Epithelial cell of proximal tubule (primary cell): ENCODE data around the genes VPS33B, SV2B and CHD2.

GRCh38 chr15:90871962-90872140 is 3.5 kb downstream of the FURIN start:
- RAMPAGE, long total RNA = no peak
- RRBS = 2% methylated on average over 15 of the region's 22 CpGs

DNA sequence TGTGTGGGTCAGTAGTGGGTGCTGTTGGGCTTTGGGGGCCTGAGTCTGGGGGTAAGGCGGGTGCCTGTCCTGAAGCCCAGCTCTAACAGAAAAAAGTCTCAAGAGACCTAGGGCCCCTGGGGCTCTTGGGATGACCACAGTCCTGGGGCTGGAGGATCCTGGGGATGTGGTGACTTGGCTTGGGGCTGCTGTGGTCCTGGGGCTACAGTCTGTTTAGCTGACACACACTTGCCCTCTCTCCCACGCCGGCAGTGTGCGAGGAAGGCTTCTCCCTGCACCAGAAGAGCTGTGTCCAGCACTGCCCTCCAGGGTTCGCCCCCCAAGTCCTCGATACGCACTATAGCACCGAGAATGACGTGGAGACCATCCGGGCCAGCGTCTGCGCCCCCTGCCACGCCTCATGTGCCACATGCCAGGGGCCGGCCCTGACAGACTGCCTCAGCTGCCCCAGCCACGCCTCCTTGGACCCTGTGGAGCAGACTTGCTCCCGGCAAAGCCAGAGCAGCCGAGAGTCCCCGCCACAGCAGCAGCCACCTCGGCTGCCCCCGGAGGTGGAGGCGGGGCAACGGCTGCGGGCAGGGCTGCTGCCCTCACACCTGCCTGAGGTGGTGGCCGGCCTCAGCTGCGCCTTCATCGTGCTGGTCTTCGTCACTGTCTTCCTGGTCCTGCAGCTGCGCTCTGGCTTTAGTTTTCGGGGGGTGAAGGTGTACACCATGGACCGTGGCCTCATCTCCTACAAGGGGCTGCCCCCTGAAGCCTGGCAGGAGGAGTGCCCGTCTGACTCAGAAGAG is 3.1 kb upstream of the FES start:
- RAMPAGE, long total RNA = no peak
- RRBS = 61% methylated on average over 15 of the region's 31 CpGs

GRCh38 chr15:90920389-90921501 is 11.6 kb downstream of the HDDC3 start:
- RAMPAGE, long total RNA = no peak
- RRBS = no CpG with 5 or more reads among the region's 10 CpGs

- RAMPAGE, long total RNA = no peak
- RRBS = 1% methylated on average over 7 of the region's 33 CpGs
Observed at GRCh38 chr15:91022317-91023049, at the start of gene VPS33B. TSS of gene VPS33B (minus strand) at chr15:91022594.

- RAMPAGE, long total RNA = no peak
- RRBS = 2% methylated on average over 19 of the region's 86 CpGs
Observed at GRCh38 chr15:91099555-91100743, at the start of gene SV2B. TSS of gene SV2B (plus strand) at chr15:91100257.

DNA sequence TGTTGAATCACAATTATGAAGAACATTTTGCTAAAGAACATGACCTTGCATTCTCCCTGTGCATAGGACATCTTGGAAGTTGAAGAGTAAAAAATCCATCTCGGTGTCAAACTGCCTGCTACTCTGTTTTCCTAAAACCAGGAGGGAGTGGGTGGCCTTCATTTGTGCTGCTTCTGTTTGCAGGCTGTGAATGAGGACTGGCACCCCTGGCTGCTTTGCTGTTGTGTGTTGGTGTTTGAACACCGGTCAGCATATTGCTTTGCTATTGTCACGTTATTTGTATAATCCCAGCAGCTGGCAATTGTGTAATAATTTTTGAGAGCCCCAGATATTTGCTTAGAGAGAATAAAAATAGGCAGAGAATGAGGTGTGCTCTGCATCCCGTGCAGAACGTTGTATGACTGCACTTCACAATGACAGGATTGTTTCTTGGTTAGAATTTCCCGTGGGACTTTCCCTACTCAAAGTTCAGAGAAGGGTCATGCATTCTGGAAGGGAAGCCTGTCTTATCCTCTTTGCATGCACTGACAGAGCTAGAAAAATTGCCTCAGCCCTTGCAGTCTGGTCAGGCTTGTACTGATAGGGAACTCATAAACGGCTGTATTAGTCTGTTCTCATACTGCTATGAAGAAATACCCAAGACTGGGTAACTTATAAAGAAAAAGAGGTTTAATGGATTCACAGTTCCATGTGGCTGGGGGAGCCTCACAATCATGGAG is 16.2 kb downstream of the SV2B start:
- RAMPAGE, long total RNA = no peak
- RRBS = no CpG with 5 or more reads among the region's 7 CpGs

DNA sequence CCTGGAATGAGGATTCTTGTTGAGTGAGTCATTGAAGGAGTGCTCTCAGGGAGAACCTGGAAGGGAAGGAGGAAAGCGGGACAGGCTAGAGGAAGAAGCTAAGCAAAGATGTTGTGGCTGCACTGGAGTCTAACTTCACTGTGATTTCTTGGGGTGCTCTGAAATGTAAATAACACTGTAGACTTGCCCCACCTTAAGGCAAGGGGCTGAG is 307.2 kb downstream of the SV2B start:
- RAMPAGE, long total RNA = no peak
- RRBS = no CpG with 5 or more reads among the region's 1 CpG

DNA sequence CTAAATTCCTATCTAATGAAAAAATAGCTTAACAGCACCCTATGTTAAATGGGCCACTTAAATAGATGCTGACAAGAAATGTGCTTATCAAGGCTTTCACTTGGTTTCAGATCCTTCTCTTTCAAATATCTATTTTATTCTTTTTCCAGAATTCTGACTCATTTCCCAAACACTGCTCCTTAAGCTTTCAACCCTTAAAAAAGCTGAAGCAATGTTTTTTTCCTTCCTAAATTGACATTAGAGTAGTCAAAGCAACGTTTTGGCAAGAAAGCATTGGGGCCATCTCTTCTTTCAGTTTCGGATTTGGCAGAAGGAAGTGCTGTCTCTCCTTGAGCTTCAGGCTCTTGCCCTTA is 147.4 kb upstream of the SLCO3A1 start:
- RAMPAGE, long total RNA = no peak
- RRBS = no CpG with 5 or more reads among the region's 2 CpGs

GRCh38 chr15:91942557-91942983 is 89.1 kb downstream of the SLCO3A1 start:
- RAMPAGE, long total RNA = no peak
- RRBS = no CpG with 5 or more reads among the region's 10 CpGs

GRCh38 chr15:91953436-91953955 is 100.0 kb downstream of the SLCO3A1 start:
- RAMPAGE, long total RNA = no peak
- RRBS = no CpG with 5 or more reads among the region's 9 CpGs

GRCh38 chr15:92095584-92096273 is 242.2 kb downstream of the SLCO3A1 start:
- RAMPAGE, long total RNA = no peak
- RRBS = no CpG with 5 or more reads among the region's 6 CpGs

- RAMPAGE, long total RNA = no peak
- RRBS = no CpG with 5 or more reads among the region's 6 CpGs
Observed at GRCh38 chr15:92607996-92608608, 47.5 kb downstream of the FAM174B start.

DNA sequence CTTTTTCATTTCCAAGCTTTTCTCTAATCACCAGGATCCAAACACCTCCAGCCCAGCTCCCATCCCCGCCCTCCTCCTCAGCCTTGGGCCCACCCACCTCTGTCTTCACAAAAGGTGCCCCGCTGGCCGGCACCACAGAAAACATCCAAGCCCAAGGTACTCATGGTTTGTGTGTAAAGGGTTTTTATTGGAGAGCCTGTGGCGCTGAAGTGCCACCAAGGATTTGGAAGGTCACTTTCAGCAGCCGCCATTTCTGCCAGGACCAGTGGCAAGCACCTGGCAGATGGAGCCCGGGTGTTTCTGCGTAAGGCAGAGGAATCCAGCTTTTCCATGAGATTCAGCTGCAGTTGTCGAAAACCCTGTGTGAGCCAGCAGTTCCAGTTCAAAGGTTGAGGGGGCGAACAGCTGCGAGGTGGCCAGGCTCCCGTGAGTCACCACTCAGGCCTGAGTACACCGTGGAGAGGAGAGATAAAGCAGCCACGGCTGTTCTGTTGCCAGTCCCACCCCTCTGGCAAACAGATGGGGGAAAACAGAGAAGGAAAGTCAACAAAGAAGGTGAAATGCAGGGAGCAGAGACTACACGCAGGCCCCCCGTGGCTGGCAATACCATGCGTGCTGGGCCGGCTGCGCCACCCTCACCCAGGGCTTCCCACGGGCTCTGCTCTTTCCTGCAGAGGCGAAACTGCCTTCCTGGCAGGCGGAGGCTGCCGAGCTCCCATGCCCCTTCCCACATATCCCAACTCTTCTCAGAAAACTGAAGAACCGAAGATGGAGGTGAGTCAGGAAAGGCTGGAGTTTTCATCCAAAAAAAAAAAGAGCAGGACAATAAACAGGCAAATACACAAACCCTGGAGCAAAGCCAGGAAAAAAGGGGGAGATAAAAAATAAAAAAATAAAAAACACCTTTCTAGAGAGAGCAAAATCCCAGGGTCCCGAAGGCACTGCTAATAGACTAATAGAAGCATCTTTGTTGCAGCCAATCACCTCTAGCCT is 38.0 kb downstream of the FAM174B start:
- RAMPAGE, long total RNA = no peak
- RRBS = no CpG with 5 or more reads among the region's 24 CpGs

DNA sequence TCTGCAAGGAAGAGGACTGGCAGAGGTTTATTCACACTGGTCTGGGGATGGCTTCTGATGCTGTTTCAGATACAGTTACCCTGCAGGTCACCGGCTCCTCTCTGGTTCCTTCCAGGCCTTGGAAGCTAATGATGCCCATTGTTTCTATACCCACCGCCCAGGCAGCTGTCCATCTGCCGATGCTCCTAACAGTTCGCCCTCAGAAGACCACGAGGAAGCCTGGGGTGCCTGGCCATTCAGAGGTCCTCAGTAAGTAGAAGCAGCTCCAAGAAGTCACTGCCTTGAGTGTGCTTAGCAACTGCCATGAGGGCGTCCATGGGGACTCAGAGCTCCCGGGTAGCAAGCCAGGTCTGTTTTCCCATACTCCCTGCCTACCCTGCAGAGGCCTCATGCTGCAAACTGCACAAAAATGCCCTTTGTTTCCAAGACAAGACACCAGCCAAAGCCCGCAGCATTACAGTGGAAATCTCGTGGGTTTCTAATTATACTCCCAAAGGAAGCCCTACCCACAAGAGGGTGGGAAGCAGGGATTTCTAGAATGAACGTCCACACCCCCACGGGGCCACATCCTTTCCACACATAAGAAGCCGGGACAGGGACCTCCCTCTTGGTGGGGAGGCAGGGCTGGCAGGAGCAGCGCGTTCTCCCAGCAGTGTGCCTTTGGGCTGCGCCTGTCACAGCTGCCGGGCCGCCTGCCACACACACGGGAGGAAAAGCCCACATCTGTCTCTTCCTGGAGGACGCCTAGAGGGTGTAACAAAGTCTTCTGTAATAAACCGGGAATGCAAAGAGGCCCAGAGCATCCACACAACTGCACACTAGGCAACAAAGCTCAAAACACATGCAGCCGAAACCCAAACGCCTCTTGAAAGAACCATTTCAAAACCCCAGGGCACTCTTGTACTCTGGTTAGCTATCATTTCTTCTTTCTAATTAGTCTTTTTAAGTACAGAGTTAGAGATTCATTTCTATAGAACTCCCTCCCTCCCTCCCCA is 31.1 kb downstream of the FAM174B start:
- RAMPAGE, long total RNA = no peak
- RRBS = 73% methylated on average over 4 of the region's 22 CpGs

GRCh38 chr15:92637588-92638030 is 18.0 kb downstream of the FAM174B start:
- RAMPAGE, long total RNA = no peak
- RRBS = no CpG with 5 or more reads among the region's 7 CpGs

DNA sequence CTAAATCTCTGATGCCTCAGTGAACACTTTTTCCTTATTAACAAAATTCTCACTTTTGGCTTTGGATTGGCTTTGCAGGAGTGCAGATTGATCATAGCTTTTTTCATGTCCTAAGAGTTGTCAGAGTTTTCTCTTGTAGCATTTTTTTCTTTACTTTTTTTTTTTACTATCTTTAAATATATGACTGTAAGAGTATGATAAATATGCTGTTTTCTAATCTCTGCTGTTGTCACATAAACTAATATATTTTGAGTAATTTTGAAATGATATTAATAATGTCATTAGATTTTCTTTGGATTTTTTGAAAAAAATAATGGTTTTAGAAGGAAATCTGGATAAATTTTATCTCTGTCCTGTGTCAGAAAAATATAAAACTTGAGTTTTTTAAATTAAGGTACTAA is 4.3 kb upstream of the CHD2 start:
- RAMPAGE, long total RNA = no peak

DNA sequence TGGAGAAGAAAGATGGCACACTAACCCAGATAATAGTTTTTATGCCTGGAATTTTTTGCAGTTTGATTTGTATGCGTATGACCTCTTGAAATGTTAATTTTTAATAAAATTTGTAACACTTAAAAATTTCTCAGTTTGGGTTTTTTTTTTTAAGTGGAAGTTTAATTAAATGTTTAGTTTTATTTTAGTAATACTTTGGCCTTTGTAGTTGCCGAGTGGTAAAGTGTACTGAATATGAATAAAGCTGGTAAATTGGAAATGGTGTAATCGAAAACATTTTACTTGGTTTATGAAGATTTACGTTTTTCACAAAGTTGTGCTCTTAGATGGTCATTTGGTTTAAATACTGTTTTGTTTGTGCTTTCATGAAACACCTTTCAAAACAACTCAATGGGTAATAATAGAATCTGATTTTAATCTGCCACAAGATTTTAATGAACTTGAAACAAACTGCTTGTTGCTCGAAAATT is 2.1 kb upstream of the CHD2 start:
- RAMPAGE, long total RNA = no peak
- RRBS = no CpG with 5 or more reads among the region's 5 CpGs

- RAMPAGE, long total RNA = no peak
- RRBS = no CpG with 5 or more reads among the region's 19 CpGs
Observed at GRCh38 chr15:92899824-92900944, at the start of gene CHD2. TSS of gene CHD2 (plus strand) at chr15:92900324.

DNA sequence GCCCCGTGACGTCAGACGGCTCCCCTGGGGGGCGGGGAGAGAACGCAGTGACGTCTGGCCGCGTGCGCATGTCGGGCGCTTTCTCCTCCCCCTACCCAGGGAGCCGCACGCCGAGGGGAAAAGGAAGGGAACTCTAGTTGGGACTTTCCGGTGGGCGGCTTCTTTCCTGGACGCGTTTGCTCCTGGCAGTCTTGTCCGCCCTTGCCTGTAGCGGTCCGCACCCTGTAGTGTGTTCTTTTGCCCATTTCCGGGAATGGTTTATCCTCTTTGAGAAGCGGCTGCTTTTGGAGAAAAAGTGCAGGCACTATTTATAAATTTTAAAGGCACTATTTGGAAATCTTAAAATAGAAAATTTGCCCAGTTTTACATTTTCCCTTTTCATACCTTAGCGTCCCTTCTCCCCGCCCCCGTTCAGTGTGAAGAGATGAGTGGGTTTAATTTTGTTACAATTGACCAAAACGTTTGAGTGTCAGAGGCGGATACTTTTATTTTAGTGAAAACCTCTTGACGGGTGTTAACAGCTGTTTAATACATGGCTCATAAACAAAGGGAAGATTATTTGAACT is 4.3 kb downstream of the CHD2 start:
- RAMPAGE, long total RNA = no peak
- RRBS = under 1% methylated on average over 6 of the region's 29 CpGs

DNA sequence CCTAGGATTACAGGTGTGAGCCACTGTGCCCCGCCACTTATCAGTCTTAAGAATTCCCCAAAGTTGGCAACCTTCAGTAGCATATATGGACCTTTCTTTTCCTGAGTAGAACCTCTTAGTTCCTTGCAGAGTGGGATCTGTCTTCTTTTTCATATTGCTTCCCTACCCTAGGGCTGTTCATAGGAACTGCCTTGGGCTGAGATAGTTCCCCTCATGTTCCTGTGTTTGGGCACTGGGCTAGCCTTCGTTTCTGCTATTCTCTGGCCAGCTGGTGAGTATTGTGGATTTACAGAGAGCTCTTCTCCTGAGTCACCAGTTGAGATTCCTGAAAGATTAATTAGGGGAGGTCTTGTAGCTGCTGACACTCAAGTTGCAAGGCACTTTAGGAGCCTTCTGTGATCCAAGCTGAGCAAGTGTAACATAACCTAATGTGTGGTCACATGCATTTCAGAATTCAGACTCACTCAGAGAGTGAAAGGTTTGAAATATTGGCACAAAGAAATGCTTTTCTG is 30.6 kb downstream of the CHD2 start:
- RAMPAGE, long total RNA = no peak
- RRBS = no CpG with 5 or more reads among the region's 2 CpGs